GM19239 (cell line): ENCODE measurements around the gene STK38.

GRCh38 chr6:36131192-36131431, 799 bp downstream of the MAPK13 start:
- RRBS: 5% methylated on average over 3 of the region's 16 CpGs

GRCh38 chr6:36140050-36140594, 9.8 kb downstream of the MAPK13 start:
- RRBS: no CpG with 5 or more reads among the region's 7 CpGs

DNA sequence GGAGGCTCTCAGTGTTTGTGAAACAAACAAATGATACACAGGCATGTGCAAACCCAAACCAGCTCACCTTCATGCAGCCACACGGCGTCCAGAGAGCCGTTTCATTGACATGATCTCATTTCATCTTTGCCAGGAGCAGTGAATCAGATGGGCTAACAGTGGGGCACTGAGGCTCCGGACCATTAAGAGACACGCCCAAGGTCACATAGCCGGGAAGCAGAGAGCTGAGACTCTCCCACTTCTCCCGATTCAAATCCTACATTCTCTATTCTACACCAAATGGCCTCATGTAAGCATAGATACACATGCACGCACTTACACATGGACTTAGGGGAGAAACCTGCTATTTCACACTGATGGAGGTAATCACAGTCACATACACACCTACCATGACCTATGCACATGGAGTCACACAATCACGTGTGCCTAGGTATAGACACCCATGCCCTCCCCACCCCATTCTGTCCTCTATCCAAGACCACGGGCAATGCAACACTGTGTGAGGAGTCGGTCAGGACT, 1.0 kb downstream of the BNIP5 start:
- RRBS: no CpG with 5 or more reads among the region's 11 CpGs

- RRBS: no CpG with 5 or more reads among the region's 2 CpGs
Measured at GRCh38 chr6:36343408-36343607, 6.6 kb upstream of the BNIP5 start.

- RRBS: no CpG with 5 or more reads among the region's 11 CpGs
Measured at GRCh38 chr6:36363467-36364012, 23.9 kb downstream of the ETV7 start.

- RRBS: no CpG with 5 or more reads among the region's 4 CpGs
Measured at GRCh38 chr6:36466504-36466983, 23.7 kb downstream of the KCTD20 start.

DNA sequence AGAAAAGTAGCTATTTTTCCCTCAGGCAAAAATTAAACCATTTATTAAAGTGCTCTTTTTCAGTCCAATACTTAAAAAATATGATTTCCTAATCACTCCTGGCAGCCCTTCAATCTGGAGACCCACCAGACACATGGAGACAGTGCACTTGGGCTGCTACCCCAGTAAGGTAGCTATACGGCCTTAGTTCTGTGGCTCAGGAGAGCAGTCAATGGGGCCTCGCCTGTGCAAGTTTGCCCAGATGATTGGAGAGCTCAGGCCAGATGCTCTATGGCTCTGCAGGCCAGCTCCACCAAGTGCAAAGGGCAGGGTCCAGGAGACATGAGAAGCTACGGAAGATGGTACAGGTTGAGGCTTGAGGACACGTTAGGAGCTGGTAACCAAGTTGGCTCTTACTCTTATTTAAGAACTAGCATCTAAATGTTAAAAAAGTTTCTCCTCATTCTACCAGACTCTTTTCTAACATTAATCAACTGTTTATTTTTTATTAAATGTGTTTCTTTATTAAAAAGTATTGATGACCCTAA, 30.7 kb downstream of the STK38 start:
- RRBS: no CpG with 5 or more reads among the region's 4 CpGs

DNA sequence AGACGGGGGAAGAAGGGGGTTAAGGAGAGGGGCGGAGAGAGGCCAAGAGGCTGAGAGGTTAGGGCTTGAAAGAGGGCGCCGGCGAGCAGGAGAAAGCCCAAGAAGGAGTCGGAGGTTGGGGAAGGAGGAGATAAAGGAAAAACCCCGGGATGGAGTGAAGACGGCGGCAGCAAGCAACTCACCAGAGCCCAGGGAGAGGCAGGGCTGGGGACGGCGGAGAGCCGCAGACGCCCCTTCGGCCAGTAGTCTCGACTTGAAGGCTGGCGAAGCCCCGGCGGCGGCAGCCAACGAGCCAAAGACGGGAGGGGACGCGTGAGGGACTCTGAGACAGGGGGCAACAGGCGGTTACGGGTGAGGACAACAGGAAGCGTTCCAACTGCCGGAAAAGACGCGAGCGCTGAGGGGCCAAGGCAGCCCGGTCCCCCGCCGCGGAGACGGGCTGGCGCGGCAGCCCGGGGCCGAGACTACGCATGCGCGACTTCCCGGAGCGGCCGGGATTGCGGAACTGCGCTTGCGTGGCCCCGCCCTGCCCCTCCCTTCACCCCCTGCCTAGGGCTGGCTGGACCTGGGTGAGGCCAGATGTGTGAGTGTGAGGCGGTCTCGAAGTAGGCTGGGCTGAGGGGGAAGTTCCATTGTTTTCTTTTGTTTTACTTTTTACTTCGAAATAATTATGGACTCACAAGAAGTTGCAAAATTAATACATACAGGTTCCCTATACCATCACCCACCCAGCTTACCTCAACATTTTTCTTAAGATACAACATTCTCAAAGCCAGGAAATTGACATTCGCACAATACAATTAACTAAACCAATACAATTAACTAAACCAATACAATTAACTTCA, at the start of gene STK38:
TSS of gene STK38 (minus strand) at position 472 of the 845 bp plus-strand sequence.
- RRBS: 4% methylated on average over 13 of the region's 53 CpGs

DNA sequence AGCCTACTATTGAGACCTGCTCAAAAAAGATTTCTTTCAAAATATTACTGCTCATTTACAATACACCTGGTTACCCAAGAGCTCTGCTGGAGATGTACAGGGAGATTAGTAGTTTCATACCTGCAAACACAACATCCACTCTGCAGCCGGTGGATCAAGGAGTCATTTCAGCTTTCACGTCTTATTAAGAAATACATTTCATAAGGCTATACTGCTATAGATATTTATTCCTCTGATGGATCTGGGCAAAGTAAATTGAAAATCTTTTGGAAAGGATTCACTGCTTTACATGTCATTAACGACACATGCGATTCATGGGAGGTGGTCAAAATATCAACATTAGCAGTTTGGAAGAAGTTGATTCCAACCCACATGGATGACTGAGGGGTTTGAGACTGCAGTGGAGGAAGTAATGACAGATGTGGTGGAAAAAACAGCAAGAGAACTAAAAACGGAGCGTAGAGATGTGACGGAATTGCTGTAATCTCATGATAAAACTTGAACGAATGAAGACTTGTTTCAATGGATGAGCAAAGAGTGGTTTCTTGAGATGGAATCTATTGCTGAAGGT, 18.9 kb downstream of the SRSF3 start:
- RRBS: no CpG with 5 or more reads among the region's 8 CpGs

DNA sequence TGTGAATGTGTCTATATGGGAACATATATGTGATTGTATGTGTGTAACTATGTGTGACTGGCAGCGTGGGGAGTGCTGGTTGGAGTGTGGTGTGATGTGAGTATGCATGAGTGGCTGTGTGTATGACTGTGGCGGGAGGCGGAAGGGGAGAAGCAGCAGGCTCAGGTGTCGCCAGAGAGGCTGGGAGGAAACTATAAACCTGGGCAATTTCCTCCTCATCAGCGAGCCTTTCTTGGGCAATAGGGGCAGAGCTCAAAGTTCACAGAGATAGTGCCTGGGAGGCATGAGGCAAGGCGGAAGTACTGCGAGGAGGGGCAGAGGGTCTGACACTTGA, 29.8 kb downstream of the SRSF3 start:
- RRBS: no CpG with 5 or more reads among the region's 7 CpGs

DNA sequence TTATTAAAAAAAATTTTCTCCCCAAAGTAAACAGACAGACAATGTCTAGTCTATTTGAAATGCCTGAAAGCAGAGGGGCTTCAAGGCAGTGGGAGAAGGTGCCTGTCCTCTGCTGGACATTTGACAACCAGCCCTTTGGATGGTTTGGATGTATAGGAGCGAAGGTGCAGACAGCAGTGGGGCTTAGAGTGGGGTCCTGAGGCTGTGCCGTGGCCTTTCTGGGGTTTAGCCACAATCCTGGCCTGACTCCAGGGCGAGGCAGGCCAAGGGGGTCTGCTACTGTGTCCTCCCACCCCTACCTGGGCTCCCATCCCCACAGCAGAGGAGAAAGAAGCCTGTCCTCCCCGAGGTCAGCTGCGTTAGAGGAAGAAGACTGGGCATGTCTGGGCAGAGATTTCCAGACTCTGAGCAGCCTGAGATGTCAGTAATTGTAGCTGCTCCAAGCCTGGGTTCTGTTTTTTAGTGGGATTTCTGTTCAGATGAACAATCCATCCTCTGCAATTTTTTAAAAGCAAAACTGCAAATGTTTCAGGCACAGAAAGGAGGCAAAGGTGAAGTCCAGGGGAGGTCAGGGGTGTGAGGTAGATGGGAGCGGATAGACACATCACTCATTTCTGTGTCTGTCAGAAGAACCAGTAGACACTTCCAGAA, 1.4 kb upstream of the CDKN1A start:
- RRBS: no CpG with 5 or more reads among the region's 6 CpGs

GRCh38 chr6:36681939-36683231, 3.9 kb downstream of the CDKN1A start:
- RRBS: no CpG with 5 or more reads among the region's 13 CpGs

- RRBS: no CpG with 5 or more reads among the region's 16 CpGs
Measured at GRCh38 chr6:36740445-36741312, 43.1 kb downstream of the RAB44 start.

GRCh38 chr6:36834590-36835114, 4.6 kb downstream of the CPNE5 start:
- RRBS: no CpG with 5 or more reads among the region's 8 CpGs

- RRBS: no CpG with 5 or more reads among the region's 5 CpGs
Measured at GRCh38 chr6:36855905-36856137, 16.6 kb upstream of the CPNE5 start.

DNA sequence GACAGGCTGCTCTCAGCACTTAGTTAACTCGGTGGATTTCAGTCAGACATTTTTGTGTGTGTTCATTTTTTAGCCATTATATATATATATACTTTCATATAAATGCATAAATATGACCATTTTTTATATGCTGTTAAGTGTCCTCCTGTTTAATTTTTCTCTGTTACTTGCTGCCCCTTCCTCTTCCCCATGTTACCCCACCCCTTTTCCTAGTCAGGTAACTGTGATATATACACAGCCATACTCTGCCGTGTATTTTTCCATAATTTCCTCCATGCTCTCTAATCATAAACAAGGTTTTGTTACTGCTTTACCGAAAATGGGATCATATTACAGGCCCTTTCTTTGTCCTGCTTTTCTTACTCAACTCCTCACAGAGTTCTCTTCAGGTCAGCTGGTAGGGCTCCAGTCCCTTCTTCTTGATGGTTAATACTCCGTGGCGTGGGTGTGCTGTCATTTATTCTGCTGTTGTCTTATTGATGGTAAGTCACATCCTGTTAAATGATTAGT, 25.1 kb upstream of the PI16 start:
- RRBS: no CpG with 5 or more reads among the region's 5 CpGs

GRCh38 chr6:36969198-36969840, 14.8 kb downstream of the PI16 start:
- RRBS: no CpG with 5 or more reads among the region's 14 CpGs

GRCh38 chr6:37029307-37029880, 23.9 kb downstream of the FGD2 start:
- RRBS: no CpG with 5 or more reads among the region's 3 CpGs

DNA sequence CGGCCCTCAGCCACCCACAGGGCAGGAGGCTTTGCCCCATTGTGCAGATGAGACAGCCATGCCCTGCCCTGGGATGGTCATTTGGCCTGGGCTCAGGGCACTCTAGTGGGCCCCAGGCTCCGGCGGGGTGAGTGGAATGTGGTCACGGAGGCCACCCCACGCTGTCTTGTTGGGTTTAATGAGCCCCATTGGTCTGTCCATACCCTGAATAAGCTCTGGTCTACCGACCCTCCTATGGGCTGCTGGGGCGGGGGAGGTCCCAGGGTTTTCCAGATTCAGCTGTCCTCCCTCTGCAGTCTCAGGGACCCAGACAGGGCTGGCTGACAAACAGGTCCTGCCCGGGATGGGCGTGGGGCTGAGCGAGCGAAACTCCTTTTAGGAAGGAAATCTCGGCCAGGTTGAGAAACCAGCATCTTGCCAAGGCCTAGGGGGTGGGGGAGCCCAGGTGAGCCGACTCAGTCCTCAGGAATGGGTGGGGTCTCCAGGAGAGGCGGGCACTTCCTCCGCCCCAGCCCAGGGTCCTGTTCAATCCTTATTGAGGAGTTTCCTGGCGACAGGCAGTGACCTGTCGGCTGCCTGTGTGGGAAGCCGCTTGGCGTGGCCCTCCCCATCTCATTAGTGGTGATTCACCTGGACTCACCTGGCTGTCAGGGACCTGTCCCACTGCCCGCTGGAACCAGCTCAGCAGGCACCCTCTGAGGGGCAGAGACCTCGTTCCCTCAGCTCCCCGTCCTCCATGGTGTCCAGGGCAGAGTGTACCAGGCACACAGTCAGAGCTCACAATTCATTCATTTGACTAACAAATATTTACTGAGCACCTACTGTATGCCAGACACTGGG, 50.9 kb downstream of the FGD2 start:
- RRBS: no CpG with 5 or more reads among the region's 22 CpGs

- RRBS: 82% methylated on average over 3 of the region's 13 CpGs
Measured at GRCh38 chr6:37077912-37078363, 72.5 kb downstream of the FGD2 start.